Measurements from ENCODE around the gene HTR3A.

- PRO-cap = no peak
Observed at GRCh38 chr11:112559230-112559430, 298.5 kb upstream of the PLET1 start.

- PRO-cap = no peak
Observed at GRCh38 chr11:113046443-113046843, 85.2 kb downstream of the NCAM1 start.

GRCh38 chr11:113974473-113975682, at the start of gene HTR3A:
Gene HTR3A (plus strand): TSS chr11:113975108.
- PRO-cap = no peak

- PRO-cap = no peak
Observed at GRCh38 chr11:114060090-114060464, 566 bp downstream of the ZBTB16 start.

- PRO-cap = no peak
Observed at GRCh38 chr11:114076798-114077338, 17.4 kb downstream of the ZBTB16 start.

DNA sequence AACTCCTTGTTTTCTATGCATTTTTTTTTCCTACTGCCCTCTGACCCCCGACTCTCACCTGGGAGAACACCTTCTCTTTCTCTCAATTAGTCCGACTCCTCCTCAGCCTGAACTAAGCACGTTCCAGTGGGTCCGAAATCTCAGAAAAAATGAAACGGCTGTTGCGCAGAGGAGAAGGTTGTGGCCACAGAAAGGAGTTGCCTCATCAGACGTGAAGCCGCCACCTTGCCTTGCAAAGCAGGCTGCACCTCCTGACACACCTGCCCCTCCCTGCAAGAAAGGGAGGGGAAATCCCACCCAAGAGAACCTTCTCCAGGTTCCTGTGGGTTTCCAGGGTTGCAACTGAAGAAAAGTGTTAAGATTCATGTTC, 17.9 kb downstream of the ZBTB16 start:
- PRO-cap = no peak

DNA sequence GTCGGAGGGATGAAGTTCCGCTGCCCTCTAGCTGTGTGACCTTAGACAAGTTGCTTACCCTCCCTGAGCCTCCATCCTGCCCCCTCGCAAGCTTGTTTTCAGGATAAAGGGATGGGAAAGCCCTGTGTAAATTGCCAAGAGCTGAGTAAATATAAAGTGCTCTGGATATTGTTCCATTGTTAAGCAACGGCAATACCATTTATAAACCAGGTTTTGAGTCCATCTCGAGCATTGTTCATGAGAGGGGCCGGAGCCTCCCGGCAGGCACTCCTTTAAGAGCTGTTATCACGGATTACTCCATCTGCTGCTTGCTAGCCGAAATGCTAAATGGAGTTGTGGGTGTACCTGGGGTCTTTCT, 73.0 kb downstream of the ZBTB16 start:
- PRO-cap = no peak

GRCh38 chr11:114147108-114147935, 87.8 kb downstream of the ZBTB16 start:
- PRO-cap = no peak

GRCh38 chr11:114150894-114151161, 91.3 kb downstream of the ZBTB16 start:
- PRO-cap = no peak

- PRO-cap = no peak
Observed at GRCh38 chr11:114157539-114158195, 98.2 kb downstream of the ZBTB16 start.

DNA sequence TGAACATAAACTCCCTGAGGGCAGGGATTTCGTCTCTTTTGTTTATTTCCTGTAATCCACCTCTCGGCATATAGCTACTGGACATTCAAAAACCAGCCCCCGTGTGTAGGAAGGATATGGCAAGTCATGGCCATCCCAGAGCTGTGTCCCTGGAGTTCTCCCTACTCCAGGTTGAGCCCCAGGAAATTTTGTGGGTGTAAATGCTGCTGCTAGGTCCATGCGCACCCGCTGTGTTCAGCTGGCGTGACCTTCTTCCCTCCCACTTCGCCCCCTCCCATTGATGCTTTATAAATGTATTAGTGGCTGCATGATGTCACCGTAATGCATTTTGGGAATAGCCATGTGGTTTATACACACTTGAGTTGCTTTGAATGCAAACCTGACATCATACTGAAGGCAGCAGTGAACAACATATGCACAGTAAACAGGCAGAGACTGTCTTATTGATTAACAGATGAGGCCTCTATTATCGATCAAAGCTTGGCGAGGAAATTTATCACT, 113.7 kb upstream of the NNMT start:
- PRO-cap = no peak

DNA sequence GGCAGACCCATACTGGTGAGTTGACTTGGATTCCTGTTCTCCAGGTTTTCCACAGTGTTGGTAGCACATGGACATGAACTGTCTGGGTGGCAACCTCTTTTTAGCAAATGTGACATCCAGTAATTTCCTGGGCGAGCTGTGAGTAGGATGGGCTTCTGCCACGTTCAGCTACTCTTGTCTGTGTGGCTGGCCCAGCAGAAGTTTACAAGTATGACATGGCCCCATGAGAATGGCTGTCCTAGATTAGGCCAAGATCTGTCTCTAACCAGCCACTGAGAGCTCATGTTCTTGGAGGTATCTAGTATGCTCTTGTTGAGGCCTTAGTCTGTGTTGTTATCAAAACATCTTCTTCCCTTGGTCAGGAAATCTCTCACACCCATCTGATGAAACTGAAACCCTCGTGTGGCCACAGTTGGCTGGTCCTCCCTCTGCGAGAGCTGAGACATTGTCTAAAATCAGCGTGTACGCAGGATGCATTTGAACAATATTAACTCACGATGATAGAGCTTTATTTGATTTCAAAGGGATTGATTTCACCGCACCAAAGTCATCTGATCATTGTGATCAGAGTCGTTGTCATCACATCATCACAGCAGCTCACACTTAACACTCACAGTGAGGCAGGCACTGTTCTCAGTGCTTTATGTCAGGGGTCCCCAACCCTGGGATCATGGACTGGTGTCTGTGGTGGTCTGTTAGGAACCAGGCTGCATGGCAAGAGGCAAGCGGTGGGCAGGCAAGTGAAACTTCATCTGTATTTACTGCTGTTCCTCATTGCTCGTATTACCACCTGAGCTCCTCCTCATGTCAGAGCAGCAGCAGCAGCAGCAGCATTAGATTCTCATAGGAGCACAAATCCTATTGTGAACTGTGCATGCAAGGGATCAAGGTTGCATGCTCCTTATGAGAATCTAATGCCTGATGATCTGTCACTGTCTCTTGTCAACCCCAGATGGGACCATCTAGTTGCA, 108.9 kb upstream of the NNMT start:
- PRO-cap = no peak

GRCh38 chr11:114200223-114201083, 95.7 kb upstream of the NNMT start:
- PRO-cap = no peak

DNA sequence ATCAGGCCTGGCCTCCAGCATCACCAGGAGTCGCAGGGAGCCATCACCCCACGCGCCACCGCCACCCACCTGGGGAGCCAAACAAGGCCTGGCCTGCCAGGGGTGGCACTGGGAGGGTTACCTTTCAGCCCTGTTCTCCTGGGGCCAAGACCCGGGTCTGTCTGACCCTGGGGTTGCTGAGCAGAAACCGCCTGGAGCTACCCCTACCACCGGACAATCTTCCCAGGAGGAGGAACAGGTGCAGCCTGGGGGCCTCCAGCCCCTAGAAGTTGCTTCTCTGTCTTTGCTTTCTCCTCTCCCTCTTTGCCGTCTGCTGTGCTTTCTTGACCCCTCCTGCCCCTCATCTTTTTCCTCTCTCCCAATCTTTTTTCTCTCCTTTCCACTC, 39.2 kb upstream of the NNMT start:
- PRO-cap = no peak

- PRO-cap = unidirectional peak, plus-strand start at chr11:114257819; bidirectional peak, plus-strand start at chr11:114258363, minus-strand start at chr11:114258334; bidirectional peak, plus-strand start at chr11:114258436, minus-strand start at chr11:114258407
Observed at GRCh38 chr11:114257435-114258647, 38.4 kb upstream of the NNMT start.

DNA sequence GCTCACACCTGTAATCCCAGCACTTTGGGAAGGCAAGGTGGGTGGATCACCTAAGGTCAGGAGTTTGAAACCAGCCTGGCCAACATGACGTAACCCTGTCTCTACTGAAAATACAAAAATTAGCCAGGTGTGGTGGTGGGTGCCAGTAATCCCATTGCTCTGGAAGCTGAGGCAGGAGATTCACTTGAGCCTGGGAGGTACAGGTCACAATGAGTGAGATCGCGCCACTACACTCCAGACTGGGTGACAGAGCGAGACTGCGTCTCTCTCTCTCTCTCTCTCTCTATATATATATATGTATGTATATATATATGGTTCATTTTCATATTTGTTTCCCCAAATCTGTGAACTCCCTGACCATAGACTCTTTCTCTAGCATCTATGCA, 56.4 kb upstream of the CADM1 start:
- PRO-cap = no peak

- PRO-cap = no peak
Observed at GRCh38 chr11:115840234-115840571, 336.0 kb upstream of the CADM1 start.

DNA sequence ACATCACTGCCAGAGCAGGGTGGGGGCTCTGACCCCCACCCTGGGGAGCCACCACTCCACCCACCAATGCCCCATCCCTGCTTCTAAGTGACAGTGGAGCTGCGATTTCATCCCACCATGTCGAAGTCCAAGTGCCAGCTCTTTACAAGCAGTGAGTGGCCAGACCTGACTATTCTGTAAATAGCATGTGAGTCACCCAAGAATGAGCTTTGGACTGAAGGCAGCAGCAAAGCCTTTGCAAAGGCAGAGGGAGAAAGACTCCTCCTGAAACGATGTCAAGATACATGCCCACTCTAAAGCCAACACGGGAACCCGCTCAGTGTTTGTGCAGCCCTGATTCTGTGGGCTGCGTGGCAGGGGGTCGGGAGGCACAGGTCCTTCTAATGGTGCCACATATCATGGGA, 209.4 kb downstream of the BUD13 start:
- PRO-cap = no peak

DNA sequence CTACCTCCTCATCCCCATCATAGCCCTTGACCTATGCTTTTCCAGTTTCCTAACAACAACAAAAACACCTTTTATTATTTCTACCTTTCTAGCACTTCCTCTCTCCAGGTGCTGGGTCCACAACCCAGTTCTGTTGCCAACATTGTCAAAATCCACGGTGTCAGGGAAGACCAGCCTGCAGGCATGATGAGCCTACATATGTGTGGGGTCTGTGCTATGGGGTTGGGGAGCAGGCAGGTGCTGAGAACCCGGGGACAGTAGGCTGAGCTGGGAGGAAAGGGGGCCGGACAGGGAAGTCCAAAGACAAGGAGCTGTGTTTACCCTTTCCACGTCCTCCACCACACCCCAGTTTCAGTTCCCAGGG, 716 bp upstream of the ZPR1 start:
- PRO-cap = no peak

DNA sequence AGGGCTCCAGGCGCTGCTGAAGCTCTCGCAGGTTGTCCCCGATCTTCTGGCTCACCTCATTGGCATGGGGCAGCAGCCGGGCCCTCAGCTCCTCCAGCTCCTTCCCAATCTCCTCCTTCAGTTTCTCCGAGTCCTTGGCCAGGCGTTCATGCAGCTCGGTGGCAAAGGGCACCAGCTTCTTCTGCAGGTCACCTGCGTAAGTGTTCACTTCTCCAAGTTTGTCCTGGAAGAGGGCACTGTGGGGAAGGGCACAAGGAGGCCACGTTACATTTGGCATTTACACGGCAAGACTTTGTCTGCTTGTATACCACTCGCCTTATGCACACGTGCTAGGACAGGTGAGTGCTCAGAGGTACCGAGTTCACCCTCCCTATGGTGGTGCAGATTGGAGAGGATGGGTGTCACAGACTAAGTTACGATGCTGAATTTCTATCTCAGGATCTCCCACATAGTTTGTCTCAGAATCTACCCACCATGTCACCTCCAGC, 1.4 kb downstream of the APOA4 start:
- PRO-cap = no peak

Data from left ventricle myocardium (tissue), 1 donor.